Penis (tissue), 1 donor: ENCODE results near the gene PSMA8.

- PRO-cap, result no peak
Measured at GRCh38 chr18:24913836-24914345, 438.1 kb downstream of the ZNF521 start.

GRCh38 chr18:24986698-24987522 lies 365.1 kb downstream of the ZNF521 start:
- PRO-cap, result no peak

- PRO-cap, result no peak
Measured at GRCh38 chr18:25189394-25190085, 162.4 kb downstream of the ZNF521 start.

GRCh38 chr18:25230706-25231889 lies 120.9 kb downstream of the ZNF521 start:
- PRO-cap, result no peak

DNA sequence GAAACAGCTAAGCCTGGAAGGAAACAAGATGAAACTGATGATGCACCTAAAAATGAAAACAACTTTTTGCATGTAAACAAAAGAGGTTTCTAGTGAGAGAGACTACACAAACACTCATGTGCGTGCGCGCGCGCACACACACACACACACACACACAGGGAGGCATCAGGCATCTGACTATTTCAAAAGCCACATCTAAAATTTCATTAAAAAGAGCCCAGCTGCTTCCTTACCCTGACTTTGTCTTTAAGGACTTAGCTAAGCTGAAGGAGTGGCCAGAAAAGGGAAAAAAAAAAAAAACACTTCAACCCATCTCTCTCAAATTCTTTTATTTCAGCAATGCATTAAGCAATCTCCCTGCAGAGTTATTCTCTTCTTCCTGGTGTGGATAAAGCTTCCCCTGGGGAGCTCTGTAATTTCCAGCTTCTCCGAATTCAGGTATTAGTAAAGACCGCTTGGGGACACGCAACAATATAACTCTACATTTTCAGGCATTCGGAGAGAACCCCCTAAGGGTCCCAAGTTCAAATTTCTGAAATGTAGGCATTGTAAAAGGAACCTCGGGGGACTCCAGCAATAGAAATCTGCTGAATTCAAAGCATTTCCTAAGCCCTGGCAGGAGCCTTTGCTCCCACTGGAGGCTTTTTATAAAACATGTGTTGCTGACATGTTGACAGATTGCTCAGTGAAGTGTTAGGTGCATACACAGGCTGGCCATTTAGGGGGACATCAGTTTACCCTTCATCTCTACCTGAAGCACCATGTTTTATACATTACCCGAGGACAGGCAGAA lies 67.0 kb downstream of the ZNF521 start:
- PRO-cap, result no peak

DNA sequence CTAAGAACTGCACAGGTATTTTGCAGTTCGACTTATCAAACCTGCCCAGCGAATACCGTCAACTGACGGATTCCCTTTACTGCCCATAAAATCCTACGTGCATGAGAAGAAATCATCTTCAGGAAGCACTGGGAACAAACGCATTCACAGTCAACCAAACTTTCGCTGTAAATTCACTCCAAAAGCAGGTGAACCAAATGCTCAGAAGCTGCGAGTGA lies 3.3 kb downstream of the ZNF521 start:
- PRO-cap, result no peak

GRCh38 chr18:26052330-26052811 lies 38.0 kb downstream of the SS18 start:
- PRO-cap, result no peak

DNA sequence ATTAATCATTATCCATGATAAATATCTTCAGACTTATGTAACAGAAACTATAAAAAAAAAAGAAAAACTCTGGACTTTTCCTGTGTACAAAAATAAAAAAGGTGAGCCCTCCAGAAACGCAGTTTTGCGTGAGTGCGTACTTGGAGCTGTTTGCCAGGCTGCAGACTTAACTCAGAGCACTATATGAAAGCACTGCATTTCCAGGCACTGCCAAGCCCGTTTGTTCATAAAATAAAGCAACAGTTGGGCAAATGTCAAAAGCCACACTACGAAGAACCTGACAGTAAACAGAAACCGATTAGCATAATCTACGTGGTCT lies 1.3 kb downstream of the SS18 start:
- PRO-cap, result no peak

DNA sequence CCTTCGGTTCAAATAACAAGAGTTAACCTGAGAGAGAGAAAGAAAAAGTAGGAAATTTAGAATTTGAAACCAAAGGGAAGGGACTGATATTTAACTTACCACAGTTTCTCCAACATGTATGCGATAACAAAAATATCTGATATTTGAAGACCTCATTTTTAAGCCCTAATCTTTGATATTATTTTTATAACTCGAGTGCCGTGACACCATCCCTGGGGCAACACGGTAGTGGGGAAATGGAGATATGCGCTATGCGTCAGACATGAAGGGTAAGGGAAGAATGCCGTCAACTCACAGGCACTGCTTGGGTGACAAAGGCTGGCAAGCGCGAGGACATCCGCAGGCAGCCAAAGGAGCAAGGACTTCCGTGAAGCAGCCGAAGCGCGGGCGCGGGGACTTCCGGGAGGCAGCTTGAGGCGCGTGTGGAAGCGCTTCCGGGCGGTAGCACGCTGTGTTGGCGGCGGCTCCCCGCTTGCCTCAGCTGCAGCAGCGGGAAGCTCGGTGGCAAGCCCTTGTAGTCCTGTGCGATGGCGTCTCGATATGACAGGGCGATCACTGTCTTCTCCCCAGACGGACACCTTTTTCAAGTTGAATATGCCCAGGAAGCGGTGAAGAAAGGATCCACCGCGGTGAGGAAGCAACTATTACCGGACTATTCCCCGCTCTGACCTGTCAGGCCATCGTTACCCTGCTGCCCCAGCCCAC lies at the start of gene PSMA8:
Gene PSMA8, plus strand, starts transcription at position 431 of the 705 bp plus-strand sequence.
- PRO-cap, result no peak

GRCh38 chr18:26440374-26440957 lies 107.9 kb downstream of the KCTD1 start:
- PRO-cap, result no peak

GRCh38 chr18:26448527-26449321 lies 99.6 kb downstream of the KCTD1 start:
- PRO-cap, result no peak

DNA sequence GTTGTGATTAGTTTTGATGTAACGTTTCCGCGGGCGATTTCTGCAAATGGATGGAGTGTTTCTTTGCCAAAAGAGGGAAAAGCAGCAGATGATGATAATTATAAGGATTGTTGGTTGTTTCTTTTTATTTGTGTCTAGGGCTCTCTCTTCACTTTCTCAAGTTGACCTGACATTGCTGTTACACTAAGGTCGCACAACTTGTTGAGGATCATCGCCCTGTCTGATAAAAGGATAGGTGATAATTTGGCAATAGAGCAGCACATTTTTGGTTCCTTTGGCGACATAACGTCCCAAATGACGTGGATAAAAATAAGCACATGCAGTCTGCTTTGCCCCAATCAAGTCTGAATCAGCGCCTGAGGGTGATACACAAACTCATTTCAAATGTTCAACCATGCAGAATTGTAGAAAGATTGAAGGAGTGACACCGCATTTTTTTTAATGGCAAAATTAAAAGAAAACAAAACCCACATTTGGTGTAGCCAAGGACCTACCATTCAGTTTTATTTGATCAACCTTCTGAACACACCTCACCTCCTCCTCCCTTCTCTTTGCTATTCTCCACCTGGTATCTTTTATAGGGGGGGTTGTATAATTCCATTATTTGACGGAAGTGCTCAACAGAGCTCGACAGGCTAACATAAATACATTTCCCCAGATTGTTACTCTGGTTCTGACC lies 109.6 kb upstream of the KCTD1 start:
- PRO-cap, result no peak

GRCh38 chr18:28009426-28010022 lies 167.4 kb downstream of the CDH2 start:
- PRO-cap, result no peak

- PRO-cap, result no peak
Measured at GRCh38 chr18:28063184-28063497, 113.8 kb downstream of the CDH2 start.

- PRO-cap, result no peak
Measured at GRCh38 chr18:28178676-28179326, 1.9 kb upstream of the CDH2 start.

GRCh38 chr18:31241596-31242552 lies 76.1 kb upstream of the DSG1 start:
- PRO-cap, result no peak

- PRO-cap, result no peak
Measured at GRCh38 chr18:31480091-31480546, 17.9 kb upstream of the DSG2 start.

- PRO-cap, result no peak
Measured at GRCh38 chr18:31738837-31739520, 21.7 kb downstream of the SLC25A52 start.

GRCh38 chr18:31943326-31944093 lies 582 bp upstream of the TRAPPC8 start:
- PRO-cap, result bidirectional peak, plus-strand start at chr18:31943380, minus-strand start at chr18:31943121

DNA sequence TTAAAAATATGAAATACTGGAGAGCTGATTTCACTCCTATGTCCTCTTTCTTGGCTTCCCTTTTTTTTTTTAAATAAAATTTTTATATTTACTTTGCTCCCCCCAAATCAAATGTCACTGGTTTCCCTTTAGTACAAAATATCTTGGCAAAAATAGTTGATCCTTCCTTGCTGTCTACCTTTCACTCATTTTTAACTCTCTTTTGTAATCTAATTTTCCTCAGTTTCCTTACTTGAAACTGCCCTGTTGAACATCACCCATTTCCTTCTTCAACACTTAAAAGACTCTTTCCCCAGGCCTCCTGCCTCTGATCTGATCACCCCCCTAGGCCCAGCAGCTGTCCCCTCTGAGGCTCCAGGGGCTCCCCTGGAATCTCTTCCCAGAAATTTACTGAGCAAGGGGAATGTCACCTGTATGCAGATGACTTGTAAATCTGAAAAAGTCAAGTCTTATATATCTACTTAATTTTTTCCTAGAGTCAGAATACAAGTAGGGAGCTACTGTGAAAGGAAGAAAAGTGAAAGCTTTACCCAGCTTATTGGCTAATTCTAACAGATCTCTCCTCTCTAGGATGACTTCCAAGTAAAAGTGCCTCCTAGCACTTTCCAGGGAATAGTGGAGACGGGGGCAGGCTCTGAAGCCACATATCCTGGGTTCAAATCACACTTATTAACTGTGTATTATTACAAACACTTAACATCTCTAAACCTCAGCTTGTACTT lies 85.4 kb downstream of the GAREM1 start:
- PRO-cap, result no peak